Endothelial cell of umbilical vein (primary cell): ENCODE measurements around the genes POU2F3, TLCD5 and GRIK4.

- PRO-cap, result unidirectional peak, minus-strand start at chr11:120212365
CAGE:
- cytosol, long polyA minus RNA, result no peak
- cytosol, long polyA plus RNA, result no peak
- long polyA plus RNA, result no peak
- nucleus, long polyA minus RNA, result no peak
- nucleus, long polyA plus RNA, result no peak
These were observed 1.2 kb downstream of the OAF start for GRCh38 chr11:120211949-120212597.

DNA sequence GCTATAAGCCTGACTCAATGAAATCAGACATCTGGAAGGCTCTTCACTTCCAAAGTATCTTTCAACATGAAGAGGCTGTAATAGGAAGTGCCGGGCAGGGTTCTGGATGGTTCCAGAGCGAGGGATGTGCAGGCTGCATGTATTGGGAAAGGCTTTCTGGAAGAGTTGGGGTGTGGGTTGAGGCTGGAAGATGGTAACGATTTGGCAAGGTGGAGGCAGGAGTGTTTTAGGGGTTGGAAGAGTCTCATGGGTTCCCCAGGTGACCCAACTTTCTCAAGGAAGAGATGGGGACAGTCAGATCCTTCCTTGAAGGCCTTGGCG lies 9.5 kb upstream of the POU2F3 start:
- PRO-cap, result no peak
CAGE:
- cytosol, long polyA minus RNA, result no peak
- cytosol, long polyA plus RNA, result no peak
- long polyA plus RNA, result no peak
- nucleus, long polyA minus RNA, result no peak
- nucleus, long polyA plus RNA, result no peak

- PRO-cap, result no peak
CAGE:
- cytosol, long polyA minus RNA, result no peak
- cytosol, long polyA plus RNA, result no peak
- long polyA plus RNA, result no peak
- nucleus, long polyA minus RNA, result no peak
- nucleus, long polyA plus RNA, result no peak
These were observed at the start of gene POU2F3 for GRCh38 chr11:120239572-120240428. Gene POU2F3, plus strand, starts transcription at chr11:120240140.

DNA sequence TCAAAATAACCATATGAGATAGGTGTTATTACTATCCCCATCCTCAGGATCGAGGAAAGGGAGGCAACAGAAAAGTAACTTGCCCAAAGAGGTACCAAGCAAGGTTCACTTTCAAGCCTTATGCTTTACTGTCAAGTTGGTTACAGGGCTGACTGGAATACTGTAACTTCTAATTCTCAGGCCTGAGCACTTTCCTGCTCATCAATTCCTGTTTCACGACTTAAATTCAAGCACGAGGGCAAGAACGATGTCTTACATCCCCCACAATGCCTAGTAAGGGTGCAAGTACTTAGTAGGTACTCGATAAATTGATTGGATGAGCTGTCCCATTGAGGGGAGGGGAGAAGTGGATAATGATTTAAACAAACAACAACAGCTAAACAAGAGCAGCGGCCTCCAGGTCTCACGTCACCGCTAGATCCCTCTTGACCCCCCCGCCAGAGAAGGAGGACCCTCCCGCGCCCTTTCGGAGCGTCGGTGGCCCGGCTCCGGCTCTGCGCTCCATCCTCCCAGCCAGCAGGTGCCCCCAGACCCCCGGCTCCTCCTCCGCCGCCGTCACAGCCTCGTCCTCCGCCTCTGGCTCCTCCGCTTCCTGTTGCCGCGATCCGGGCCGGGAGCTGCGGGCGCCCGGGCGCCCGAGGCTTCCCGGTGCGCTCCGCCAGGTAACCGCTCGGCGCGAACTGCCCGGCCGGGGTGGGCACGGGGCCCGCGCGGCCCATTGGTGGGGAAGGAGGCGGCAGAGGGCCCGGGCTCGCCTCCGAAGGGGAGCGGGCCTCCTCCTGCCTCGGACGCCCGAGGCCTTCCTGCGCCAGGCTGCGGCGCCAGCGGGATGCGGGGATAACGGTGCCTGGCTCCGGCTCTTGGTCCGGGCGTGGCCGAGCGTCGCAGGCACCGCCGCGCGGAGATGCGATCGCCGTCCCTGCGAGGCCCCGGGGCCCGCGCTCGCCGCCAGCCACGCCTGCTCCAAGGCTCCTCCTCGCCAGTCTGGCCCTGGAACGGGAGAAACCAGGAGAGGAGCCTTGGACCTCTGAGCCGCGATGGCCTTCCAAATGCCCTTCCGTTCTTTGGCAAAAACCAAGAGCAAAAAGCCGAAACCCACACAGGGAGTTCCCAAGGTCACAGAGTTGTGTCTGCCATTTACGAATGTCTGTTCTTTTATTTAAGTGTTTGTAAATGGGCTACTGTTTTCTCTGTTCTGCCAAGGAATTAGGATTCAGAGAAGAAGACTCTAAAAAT lies at the start of gene TLCD5:
Gene TLCD5, plus strand, starts transcription at position 593 of the 1,236 bp plus-strand sequence.
- PRO-cap, result bidirectional peak, plus-strand start at position 593 of the sequence, minus-strand start at position 496 of the sequence; bidirectional peak, plus-strand start at position 982 of the sequence, minus-strand start at position 986 of the sequence
CAGE:
- cytosol, long polyA minus RNA, result no peak
- cytosol, long polyA plus RNA, result no peak
- long polyA plus RNA, result no peak
- nucleus, long polyA minus RNA, result start-site peak on the plus strand centred at position 595 of the sequence, 101 bp wide, 71 reads
- nucleus, long polyA plus RNA, result no peak

DNA sequence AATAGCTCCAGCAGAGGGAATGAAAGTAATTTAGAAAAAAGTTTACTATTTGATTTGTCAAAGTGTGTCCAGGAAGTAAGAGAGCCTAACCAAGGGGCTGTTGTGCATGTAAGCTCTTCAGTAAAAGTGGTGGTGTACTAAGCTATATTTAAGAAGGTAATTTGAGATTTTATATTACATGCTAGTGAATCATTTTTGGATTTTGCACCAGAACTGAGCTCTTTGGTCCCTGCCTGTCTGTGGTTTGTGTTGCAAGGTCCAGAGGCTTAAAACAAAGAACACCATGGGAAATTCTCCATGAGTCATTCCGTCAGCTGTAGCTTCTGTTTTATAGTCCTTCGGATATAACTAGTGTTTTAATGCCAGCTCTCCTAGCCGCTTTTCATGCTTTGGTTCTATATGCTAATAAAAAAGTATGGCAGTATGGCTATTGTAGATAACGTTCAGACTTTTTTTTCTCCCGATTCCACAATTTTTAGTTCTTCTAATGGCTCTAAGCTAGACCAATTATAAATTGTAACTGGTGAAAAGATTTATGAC lies 64.6 kb downstream of the ARHGEF12 start:
- PRO-cap, result unidirectional peak, minus-strand start at position 241 of the sequence
CAGE:
- cytosol, long polyA minus RNA, result no peak
- cytosol, long polyA plus RNA, result no peak
- long polyA plus RNA, result no peak
- nucleus, long polyA minus RNA, result no peak
- nucleus, long polyA plus RNA, result no peak

DNA sequence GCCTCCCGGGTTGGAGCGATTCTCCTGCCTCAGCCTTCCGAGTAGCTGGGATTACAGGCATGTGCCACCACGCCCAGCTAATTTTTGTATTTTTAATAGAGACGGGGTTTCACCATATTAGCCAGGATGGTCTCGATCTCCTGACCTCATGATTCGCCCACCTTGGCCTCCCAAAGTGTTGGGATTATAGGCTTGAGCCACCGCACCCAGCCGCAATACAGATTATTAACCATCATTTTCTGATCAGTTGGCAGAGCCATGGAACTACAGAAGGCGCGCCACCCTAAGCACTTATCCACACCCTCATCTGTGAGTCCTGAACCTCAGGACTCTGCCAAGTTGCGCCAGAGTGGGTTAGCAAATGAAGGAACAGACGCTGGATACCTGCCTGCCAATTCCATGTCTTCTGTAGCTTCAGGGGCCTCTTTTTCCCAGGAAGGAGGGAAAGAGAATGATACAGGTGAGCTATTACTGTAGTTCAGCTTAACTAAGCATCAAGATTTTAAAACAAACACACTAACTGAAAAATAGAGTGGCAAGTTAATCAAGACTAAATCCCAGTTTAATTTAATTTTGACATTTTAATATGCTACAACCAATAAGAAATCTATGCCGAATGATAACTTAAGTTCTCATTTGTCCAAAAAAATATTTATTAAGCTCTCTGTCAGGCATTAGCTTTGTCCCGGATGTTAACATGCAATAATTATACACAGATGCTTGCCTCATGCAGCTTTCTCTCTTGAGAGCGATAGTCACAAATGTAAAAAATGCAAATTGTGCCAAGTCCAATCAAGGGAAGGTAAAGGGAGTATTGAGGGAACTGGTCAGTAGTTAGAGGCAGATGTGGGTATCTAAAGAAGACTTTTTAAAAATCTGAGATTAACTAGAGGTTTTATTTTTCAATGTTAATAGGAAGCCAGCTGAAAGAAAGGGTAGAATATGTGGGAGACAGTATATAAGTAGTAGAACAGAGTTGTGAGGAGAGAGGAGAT lies 60.0 kb upstream of the GRIK4 start:
- PRO-cap, result no peak
CAGE:
- cytosol, long polyA minus RNA, result no peak
- cytosol, long polyA plus RNA, result no peak
- long polyA plus RNA, result no peak
- nucleus, long polyA minus RNA, result no peak
- nucleus, long polyA plus RNA, result no peak

- PRO-cap, result no peak
CAGE:
- cytosol, long polyA minus RNA, result no peak
- cytosol, long polyA plus RNA, result no peak
- long polyA plus RNA, result no peak
- nucleus, long polyA minus RNA, result no peak
- nucleus, long polyA plus RNA, result no peak
These were observed 33.5 kb upstream of the GRIK4 start for GRCh38 chr11:120477812-120478641.

- PRO-cap, result bidirectional peak, plus-strand start at chr11:120511759, minus-strand start at chr11:120511752
CAGE:
- cytosol, long polyA minus RNA, result no peak
- cytosol, long polyA plus RNA, result no peak
- long polyA plus RNA, result no peak
- nucleus, long polyA minus RNA, result start-site peak on the plus strand at chr11:120511714-120511816, 122 reads
- nucleus, long polyA plus RNA, result no peak
These were observed at the start of gene GRIK4 for GRCh38 chr11:120511485-120511911. Gene GRIK4, plus strand, starts transcription at chr11:120511748.

DNA sequence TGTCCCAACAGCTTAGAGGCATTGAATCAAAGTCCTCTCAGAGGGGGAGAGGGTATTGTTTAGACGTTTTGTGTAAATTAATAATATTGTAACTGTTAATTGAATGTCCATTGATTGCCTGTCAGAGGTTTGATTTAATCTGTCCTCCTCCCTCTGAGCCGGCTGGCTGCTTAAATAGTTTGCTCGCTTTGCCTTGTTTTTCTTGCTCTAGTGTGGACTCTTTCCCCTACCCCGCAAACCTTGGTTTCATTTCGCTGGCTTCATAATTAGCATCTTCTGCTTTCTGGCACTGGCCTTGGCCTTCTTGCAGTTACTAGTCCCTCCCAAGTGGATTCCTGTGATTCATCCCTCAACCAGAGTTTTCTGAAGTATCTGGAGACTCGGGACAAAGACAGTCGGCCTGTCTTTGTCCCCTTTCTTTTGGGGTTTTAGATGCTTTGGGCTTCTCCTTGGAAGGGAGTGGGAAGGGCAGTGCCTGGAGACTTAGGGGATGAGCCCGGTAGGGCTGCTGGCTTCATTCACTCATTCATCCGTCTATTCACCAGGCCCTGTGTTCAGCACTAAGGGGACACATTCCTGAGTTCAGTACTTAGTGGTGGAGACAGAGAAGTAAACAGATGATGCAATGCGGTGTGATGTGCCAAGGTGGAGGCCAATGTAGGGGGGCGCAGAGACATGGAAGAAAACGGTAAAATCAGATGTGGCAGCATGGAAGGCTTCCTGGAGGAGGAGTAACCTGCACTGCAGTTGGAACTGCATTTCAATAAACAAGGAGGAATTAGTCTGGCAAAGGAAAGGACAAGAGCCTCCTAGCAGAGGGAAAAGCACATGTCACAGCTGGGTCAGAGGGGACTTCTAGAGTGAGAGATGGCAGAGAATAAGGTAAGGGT lies 21.1 kb downstream of the GRIK4 start:
- PRO-cap, result no peak
CAGE:
- cytosol, long polyA minus RNA, result no peak
- cytosol, long polyA plus RNA, result no peak
- long polyA plus RNA, result no peak
- nucleus, long polyA minus RNA, result no peak
- nucleus, long polyA plus RNA, result no peak

- PRO-cap, result no peak
CAGE:
- cytosol, long polyA minus RNA, result no peak
- cytosol, long polyA plus RNA, result no peak
- long polyA plus RNA, result no peak
- nucleus, long polyA minus RNA, result no peak
- nucleus, long polyA plus RNA, result no peak
These were observed 111.8 kb upstream of the TBCEL start for GRCh38 chr11:120912049-120912508.

DNA sequence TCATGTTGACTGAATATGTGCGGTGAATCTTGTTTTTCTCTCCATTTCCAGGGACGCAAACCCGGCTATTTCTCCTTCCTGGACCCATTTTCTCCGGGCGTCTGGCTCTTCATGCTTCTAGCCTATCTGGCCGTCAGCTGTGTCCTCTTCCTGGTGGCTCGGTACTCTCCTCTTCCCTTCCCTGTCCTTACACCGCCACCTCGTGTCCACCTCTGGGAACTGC lies 71.2 kb upstream of the TBCEL start:
- PRO-cap, result no peak
CAGE:
- cytosol, long polyA minus RNA, result no peak
- cytosol, long polyA plus RNA, result no peak
- long polyA plus RNA, result no peak
- nucleus, long polyA minus RNA, result no peak
- nucleus, long polyA plus RNA, result no peak

DNA sequence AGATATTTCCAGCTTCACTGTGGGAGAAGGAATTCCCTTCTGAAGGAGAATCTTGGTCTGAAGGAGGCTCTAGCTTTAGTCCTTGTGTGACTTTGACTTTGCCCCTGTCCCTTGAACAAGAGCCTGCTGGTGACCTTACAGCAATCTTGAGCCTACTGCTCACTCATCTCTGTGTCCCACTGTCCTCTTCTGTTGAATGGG lies 10.5 kb downstream of the TECTA start:
- PRO-cap, result no peak
CAGE:
- cytosol, long polyA minus RNA, result no peak
- cytosol, long polyA plus RNA, result no peak
- long polyA plus RNA, result no peak
- nucleus, long polyA minus RNA, result no peak
- nucleus, long polyA plus RNA, result no peak

GRCh38 chr11:121236643-121237114 lies 55.9 kb upstream of the SC5D start:
- PRO-cap, result no peak
CAGE:
- cytosol, long polyA minus RNA, result no peak
- cytosol, long polyA plus RNA, result no peak
- long polyA plus RNA, result no peak
- nucleus, long polyA minus RNA, result start-site peak on the plus strand at chr11:121236799-121236805, 49 reads
- nucleus, long polyA plus RNA, result no peak

GRCh38 chr11:121337603-121338445 lies 45.3 kb downstream of the SC5D start:
- PRO-cap, result no peak
CAGE:
- cytosol, long polyA minus RNA, result no peak
- cytosol, long polyA plus RNA, result no peak
- long polyA plus RNA, result no peak
- nucleus, long polyA minus RNA, result no peak
- nucleus, long polyA plus RNA, result no peak

DNA sequence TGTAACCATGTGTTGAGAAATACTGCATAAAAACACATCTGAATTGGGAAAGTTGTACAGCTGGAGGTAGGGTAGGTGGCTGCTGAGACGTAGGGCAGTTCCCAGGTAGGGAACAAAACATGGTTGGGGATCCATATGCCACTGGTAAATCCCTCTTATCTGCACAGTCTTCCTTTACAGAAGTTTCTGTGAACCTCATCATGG lies 66.3 kb downstream of the SC5D start:
- PRO-cap, result no peak
CAGE:
- cytosol, long polyA minus RNA, result no peak
- cytosol, long polyA plus RNA, result no peak
- long polyA plus RNA, result no peak
- nucleus, long polyA minus RNA, result no peak
- nucleus, long polyA plus RNA, result no peak

GRCh38 chr11:121446781-121447123 lies 5.4 kb upstream of the SORL1 start:
- PRO-cap, result no peak
CAGE:
- cytosol, long polyA minus RNA, result no peak
- cytosol, long polyA plus RNA, result no peak
- long polyA plus RNA, result no peak
- nucleus, long polyA minus RNA, result no peak
- nucleus, long polyA plus RNA, result no peak

DNA sequence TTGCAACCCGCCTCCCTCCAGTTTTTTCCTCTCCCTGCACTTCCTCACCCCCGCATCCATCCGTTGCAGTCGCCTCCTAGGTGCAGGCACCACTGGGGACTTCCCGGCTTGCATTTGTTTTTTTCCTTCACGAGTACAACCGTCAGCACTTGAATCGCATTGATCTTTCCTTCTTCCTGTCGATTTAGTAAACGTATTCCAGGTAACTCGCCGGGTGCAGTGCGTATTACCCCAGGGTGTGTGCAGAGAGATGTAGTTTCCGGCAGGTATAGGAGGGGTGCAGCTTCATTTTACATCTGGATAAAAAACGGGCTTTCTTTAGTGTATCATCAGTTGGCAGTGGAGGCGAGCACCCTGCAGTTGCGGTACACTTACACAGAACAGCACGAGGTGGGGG lies 511 bp downstream of the SORL1 start:
- PRO-cap, result no peak
CAGE:
- cytosol, long polyA minus RNA, result no peak
- cytosol, long polyA plus RNA, result no peak
- long polyA plus RNA, result no peak
- nucleus, long polyA minus RNA, result no peak
- nucleus, long polyA plus RNA, result no peak

GRCh38 chr11:121482284-121482897 lies 30.3 kb downstream of the SORL1 start:
- PRO-cap, result bidirectional peak, plus-strand start at chr11:121482653, minus-strand start at chr11:121482500
CAGE:
- cytosol, long polyA minus RNA, result no peak
- cytosol, long polyA plus RNA, result no peak
- long polyA plus RNA, result no peak
- nucleus, long polyA minus RNA, result no peak
- nucleus, long polyA plus RNA, result no peak

DNA sequence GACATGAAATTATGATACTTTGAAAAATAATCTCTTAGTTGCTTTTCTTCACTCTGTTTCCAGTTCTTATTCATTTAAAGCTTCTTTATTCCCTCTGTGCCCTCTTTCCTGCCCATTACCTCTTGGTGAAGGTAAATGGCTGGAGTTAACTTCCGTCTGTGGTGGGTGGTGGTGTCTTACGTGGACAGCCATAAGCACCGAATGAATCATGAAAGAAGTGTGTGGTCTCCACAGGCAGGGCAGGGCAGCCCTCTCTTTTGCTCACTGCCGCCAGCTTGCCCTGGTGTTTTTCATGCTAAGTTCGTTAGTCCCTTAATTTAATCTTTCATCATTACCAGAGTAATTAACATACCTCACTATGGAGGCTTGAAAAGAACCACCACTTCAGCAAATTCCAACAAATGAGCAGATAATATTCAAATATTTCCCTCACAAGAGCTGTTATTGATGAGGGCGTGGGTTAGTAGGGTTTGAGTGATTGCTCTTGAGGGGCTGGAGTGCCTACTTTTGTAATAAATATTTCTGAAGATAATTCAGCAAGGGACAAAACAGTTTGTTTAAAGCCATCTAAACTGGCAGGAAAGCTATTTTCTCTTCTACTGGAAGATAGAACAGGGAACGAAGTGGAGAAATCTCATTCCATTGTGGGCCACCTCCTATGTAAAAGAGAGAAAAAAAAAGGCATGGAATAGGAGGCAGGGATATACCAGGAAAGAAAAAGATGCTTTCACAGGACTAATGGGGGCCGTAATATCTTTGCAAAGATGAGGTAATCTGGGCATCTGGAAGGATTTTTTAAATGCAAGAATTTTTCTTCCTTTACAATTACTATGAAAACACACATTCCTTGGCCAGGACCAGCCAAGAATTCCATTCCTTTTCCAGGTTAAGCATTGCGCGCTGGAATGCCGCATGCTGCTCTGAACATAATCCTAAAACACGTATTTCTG lies 99.6 kb downstream of the SORL1 start:
- PRO-cap, result no peak
CAGE:
- cytosol, long polyA minus RNA, result no peak
- cytosol, long polyA plus RNA, result no peak
- long polyA plus RNA, result no peak
- nucleus, long polyA minus RNA, result no peak
- nucleus, long polyA plus RNA, result no peak

DNA sequence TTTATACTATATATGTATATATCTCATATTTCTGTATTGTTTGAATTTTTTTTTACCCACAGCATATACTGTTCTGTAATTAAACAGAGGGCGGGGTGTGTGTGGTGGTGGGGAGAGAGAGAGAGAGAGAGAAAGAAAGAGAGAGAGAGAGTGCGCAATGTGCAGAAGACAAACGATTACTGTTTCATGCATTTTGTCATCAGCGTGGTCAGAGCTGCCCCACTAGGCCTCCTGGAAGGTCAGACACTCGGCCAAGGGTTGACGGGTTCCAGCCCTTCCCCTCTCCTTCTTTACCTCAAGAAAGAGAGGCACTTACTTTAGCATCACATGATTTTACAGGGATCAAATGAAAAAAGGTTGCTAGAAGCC lies 269.8 kb downstream of the SORL1 start:
- PRO-cap, result no peak
CAGE:
- cytosol, long polyA minus RNA, result no peak
- cytosol, long polyA plus RNA, result no peak
- long polyA plus RNA, result no peak
- nucleus, long polyA minus RNA, result no peak
- nucleus, long polyA plus RNA, result no peak